ENCODE results near the genes VCPKMT, ATL1 and FRMD6.

- RRBS = no CpG with 5 or more reads among the region's 3 CpGs
Measured at GRCh38 chr14:49975860-49976279, 83.0 kb downstream of the ARF6 start.

GRCh38 chr14:50013434-50013713, 103.0 kb downstream of the VCPKMT start:
- RRBS = no CpG with 5 or more reads among the region's 3 CpGs

- RRBS = no CpG with 5 or more reads among the region's 10 CpGs
Measured at GRCh38 chr14:50081938-50082280, 34.5 kb downstream of the VCPKMT start.

DNA sequence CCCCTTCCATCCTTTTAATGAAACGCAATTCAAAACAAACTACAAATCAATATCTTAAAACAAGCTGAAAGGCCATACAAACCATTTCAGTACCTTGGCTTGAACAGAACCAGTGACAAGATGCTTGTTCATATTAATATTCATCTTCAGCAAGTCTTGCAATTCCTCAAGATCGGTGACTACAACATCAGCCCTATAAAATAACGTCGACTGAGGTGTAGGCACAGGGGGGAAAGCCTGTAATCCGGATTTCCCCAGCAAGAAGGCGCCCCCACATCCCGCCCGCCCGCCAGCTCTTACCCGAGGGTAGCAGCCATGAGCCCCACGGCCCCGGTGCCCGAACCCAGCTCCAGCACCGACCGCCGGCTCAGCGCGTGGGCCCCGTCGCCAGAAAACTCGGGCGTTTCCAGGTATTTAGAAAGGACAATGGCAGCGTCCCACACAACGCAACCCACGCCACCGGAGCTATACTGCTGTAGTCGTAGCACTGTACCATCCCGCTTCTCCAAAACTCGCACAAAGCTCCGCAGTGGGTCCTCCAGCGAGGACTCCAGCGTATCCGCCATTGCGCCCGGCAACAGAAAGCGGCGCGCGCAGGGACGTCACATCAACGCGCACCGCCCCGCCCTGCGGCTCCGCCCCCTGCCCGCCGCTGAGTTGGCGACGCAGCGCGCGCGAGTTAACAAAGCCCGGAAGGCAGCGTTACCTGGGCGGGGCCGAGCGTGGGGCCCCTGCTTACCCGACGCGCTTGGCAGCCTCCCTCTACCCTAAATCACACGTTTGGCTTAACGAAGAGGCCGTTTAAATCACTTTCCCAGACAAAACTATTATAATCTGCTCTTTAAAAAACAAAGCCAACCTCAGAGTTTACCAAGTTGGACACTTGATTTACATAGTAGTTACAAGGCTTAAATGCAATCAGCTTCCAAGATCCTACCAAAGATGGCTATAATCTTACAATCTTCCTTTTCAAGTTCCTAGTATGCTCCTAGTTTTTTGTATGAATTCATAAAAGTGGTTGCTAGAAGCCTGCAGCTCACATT, at the start of gene VCPKMT:
Gene VCPKMT, minus strand, starts transcription at position 586 of the 1,043 bp plus-strand sequence.
- RRBS = 2% methylated on average over 10 of the region's 65 CpGs

DNA sequence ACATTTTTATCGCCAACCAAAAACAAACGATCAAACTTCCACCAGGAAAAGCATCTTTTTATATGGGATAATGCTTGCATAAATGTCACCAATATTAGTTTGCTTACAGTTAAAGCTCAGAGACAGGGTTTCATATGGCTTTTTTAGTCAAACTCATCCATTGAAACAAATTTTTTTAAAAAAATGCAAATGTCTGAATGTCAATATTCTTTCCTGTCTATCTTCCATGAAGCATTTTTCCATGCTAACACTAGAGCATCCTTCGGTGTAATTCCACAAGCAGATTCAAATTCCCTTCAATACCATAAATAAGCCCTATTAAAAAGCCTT, 1.0 kb downstream of the MAP4K5 start:
- RRBS = no CpG with 5 or more reads among the region's 3 CpGs

DNA sequence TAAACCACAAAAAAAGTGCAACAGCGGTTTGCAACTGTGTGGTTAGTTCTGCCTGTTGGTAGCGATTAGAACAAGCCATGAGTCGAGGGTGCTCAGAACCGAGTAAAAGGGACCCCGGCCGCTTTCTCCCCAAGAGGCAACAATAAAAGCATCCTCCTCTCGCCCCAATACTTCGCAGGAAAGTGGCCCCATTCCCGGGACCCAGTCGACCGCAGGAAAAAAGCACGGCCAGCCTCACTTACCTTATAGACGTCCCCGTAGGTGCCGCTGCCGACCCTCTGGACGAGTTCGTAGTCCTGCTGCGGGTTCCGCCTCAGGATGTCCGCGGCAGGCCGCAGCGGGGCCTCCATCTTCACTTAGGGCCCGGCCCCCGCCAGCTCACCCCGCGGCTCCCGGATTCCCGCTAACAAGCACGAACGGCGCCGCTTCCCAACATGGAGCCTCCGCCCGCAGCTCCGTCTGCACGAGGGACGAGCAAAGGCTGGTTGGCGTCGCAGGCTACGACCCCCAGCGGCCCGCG, 609 bp downstream of the MAP4K5 start:
- RRBS = 4% methylated on average over 4 of the region's 45 CpGs

DNA sequence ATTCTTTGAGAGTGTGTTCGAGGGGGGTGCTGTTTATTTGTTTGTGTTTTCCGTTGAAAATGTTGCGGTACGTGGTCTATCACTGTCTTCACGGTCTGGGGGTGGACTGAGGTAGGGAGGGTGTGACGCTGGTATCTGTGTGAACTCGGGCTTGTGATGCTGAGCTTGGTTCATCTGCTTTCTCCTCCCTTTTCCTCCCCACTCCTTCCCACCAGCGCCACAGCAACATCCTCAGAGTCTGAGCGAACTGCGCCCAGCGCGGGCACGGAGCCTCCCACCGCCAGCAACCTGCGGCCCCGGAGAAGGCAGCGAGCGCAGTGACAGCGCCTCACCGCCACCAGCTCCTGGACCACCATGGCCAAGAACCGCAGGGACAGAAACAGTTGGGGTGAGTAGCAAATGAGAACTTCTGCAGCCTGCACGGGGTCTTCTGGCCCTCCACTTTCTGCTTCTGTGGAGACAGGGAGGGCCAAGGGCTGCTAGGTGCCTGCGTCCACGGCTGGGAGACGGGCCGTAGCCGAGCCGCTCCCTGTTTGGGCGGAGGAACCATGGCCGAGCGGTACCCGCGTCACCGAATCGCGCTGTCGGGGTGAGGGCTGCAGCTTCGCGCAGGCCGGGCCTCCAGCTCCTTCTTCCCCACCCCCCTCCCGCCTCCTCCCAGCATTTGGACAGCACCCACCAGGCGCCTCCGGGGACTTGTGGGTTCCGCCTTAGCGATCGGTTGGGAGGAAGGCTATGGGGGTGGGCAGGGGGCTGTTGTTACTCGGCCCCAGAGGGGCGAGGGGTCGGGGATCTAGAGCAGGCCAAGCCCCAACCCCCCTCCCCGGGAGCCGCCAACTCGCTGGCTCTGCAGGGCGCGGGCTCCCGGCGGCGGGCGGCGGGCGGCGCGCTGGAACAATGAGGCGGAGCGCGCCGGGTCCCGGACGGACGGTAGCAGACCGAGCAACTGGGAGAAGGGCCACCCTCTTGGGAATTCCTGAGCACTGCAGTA, at the start of gene ATL1:
Gene ATL1, plus strand, starts transcription at position 234 of the 991 bp plus-strand sequence.
- RRBS = 1% methylated on average over 19 of the region's 70 CpGs

GRCh38 chr14:50635115-50635509, 33.0 kb downstream of the SAV1 start:
- RRBS = no CpG with 5 or more reads among the region's 1 CpG

GRCh38 chr14:50726127-50726830, 58.2 kb upstream of the SAV1 start:
- RRBS = no CpG with 5 or more reads among the region's 2 CpGs

- RRBS = no CpG with 5 or more reads among the region's 4 CpGs
Measured at GRCh38 chr14:50737150-50737604, 69.1 kb upstream of the SAV1 start.

DNA sequence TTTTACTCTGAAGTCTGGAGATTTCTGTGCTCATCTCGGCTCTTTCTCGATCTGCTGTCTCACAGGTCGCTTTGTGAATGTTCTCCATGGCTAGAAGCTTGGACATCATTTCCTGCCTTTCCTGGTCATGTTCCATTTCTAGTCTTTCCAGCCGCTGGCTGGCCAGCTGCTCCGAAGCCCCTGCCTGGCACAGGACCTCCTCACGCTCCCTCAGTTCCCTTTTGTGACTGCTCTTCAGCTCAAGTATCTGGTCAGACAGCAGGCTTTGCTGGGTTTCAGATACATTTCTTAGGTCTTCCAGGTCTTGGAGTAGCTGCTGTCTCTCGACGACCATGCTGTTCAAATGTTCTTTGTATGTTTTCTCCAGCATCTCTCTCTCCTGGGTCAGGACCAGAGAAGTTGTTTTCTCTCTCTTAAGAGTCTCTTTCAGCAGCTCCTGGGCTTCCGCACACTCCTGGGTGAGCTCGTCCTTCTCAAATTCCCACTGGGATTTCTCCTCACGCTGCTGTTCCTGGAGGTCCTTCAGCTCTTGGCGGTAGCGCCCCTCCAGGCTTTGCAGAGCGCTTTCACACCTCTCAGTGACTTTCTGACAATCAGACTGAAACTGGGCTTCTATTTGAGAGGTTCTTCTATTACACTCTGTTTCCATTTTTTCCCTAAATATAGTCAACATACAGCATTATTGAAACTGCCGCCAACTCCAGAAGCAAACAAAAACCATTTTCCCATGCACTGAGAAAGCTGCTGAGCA, 72.8 kb downstream of the NIN start:
- RRBS = no CpG with 5 or more reads among the region's 15 CpGs

DNA sequence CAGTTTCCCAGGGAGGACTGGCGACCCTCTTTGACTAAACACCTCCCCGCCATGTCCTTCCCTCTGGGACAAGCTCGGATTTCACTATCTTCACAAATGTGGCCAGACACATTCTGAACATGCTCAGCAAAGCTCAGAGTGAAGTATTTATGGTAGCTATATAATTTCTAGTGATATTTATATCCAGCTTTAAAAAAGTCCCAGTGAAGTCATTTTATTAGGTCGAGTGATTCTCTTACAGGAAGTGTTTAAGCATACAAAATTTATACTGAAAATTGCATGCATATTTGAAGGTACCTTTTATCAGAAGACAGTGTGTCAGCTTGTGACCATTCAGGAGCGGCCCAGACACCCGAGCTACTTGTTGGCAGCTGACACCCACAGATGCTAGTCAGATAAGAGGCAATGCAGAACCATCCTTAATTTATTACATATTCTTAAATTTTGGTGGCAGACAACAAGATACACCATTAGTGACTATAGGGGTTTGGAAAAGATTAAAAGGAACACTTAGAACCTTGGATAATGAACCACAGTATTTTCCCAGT, 36.7 kb downstream of the NIN start:
- RRBS = no CpG with 5 or more reads among the region's 6 CpGs

GRCh38 chr14:50931993-50932529, 12.2 kb downstream of the PYGL start:
- RRBS = no CpG with 5 or more reads among the region's 2 CpGs

DNA sequence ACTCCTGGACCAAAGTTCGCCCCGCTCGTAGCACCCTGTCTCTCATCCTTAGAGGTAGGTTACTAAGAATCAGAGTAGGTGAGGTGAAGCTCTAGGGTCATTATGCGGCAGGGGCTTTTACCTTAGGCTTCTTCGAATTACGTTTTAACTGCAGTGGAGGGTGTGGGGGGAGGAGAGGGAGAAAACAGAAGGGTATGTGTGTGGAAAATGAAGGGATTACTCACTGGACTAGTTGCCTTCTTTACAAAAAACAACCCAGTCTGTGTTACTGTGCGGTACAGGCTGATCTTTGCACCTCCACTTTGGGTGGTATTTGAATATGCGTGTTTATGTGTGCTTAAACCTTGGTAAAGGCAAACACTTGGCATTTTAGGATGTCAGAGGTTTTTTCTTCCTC, 767 bp upstream of the PYGL start:
- RRBS = no CpG with 5 or more reads among the region's 8 CpGs

DNA sequence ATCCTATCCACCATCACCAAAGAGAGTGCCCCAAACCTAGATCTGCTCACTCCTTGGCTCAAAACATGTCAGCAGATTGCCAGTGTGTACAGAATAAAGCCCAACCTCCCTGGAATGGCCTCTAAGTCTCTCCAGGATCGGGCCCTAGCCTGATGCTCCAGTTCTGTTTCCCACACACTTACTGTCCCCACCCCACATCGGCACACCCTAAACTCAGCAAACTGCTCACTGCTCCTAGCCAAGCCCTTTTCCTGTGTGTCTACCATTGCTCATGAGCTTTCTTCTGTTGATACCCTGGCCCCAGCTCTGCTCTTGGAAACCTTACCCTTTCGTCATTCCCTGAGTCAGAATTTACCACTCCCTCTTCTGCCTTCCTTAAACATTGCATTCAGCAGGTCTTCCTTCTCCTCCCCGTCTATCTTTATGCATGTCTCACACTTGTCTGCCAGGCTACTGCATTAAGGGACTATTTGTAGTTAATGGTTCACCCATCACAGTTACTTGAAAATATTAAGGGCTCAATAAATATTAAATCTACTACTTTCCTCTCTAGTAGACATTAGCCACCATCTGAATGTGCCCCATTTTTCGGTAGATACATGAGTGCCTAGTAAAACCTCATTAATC, 158.9 kb downstream of the TMX1 start:
- RRBS = no CpG with 5 or more reads among the region's 5 CpGs

DNA sequence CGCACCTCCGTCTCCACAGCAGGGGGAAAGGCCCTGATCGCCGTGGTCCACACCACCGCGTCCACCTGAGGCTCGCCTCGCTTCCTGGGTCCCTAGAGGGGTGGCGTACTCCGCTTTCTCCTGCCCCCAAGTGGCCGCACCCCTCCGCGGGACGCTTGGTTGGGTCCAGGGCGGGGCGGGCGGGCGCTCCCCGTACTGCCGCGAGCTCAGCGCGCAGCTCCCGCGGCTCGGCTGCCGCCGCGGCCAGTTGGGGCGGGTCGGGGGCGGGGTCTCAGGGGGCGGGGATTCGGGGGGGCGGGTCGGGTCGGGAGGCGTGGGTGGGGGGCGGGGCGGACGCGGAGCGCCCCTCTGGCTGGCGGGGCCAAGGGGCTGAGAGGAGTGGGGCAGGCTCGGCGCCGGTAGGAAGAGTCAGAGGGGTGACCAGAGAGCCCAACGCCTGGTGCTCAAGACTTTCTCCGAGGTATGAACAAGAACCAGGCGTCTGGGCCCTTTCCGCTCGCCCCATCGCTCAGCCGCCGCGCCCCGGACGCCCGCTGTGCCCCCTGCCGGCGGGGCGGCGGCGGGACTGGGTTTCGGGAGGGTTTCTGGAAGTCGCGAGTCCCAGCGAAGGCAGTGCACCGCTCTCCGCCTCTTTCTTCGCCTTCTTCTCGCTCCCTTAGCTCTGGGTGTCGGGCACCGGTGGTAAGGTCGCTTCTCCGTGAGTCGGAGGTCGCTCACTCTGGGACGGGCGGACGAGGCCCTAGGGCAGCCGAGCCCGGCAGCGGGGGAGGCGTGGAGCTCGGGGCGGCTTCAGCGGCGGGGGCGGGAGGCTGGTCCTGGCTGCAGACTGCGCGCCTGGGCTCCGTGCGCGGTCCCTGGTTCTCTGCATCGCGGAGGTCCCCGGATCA, at the start of gene FRMD6:
Gene FRMD6, plus strand, starts transcription at position 374 of the 887 bp plus-strand sequence.
- RRBS = under 1% methylated on average over 10 of the region's 98 CpGs

DNA sequence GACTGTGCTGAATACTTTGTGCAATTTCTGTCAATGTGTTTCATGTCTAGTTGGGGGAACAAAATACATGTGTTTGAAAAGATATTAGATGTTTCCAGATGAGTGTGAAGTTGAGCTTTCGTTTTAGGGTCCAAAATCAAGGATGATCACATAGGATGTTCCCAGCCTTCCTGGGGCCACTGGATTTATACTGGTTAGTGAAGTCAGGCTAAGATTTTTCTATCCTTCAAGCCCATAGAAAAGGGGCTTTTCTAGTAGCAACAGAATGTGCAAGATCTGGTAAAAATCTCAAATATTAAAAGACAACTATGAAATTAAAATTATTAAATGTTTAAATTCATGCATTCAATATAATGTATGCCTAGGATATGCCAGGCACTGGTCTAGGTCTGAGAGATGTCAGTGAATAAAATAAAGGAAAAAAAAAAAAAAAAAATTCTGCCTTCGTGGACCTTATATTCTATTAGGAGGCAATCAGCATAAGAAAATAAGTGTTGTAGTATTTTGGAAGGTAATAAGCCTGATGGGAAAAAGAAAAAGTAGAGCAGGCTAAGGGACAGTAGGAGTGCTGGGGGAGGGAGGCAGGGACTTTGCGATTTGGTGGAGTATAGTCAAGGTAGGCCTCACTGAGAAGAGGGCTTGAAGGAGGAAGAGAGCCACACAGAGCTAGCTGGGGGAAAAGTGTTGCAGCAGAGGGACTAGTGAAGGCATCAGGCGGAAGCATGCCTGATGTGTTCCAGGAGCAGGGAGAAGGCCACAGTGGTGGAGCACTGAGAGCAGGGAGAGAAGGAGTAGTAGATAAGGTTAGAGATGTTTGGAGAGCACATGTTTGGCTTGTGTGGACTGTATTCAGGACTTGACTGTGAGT, 8.7 kb downstream of the FRMD6 start:
- RRBS = no CpG with 5 or more reads among the region's 4 CpGs

- RRBS = no CpG with 5 or more reads among the region's 4 CpGs
Measured at GRCh38 chr14:51864710-51865387, 4.4 kb downstream of the GNG2 start.

DNA sequence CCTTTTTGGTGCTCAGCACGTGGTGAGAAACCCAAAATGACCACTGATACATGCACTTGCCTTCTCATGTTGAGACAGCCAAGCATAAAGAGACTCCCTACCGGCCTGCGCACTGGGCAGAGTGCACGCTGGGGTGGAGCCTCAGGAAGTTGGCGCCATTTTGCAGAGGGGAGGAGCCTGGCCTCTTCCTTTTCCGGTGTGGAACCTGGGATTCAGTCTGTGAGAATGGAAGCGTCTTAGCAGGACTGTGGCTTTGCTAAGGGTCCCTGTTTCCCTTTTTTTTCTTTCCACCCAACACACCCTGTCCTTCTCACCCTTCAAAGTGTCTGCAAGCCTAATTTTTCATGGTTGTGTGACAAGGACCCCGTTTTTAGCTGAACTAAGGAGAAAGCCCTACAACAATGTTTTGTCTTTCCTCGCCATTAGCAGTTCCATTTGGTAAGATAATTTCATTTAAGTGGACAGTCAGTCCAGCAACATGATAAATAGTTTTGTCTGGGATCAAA, 62.8 kb upstream of the RTRAF start:
- RRBS = 100% methylated on average over 4 of the region's 9 CpGs

DNA sequence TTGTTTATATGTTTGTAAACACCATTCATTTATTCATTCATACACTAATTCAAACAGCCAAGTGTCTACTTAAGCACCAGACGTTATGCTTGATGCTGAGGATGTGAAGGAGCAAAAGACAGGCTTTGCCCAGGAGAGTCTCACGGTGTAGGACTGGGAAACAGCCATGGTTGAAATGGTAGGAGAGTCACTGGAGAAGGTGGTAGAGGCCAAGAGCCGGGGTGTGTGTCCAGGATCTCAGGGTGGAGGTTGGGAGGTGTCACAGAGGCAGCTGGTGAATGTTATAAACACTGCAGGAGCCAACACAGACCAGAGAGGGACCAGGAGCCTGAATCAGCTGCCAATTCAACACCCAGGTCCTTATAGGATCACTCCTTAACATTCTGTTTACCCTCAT, 7.5 kb downstream of the NID2 start:
- RRBS = no CpG with 5 or more reads among the region's 3 CpGs